Smooth muscle cell (in vitro differentiated cells): ENCODE measurements around the genes FNDC8, RASL10B, C17orf50, HEATR9, CCL16 and CCL3L3.

GRCh38 chr17:35017951-35018925 is 37.9 kb downstream of the LIG3 start:
- RAMPAGE, long total RNA, result no peak

DNA sequence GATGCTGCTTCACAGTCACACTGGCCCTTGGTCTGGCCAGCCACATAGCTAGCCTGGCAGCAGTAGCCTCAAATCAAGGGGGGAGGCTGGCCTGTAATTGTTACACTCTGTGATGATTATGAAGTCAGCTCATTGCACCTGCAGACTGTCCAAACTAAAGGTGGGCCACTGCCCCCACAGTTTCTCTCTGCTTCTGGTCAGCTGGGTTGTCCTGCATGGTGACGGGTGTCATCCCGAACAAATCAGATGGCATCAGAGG is at the start of gene FNDC8:
Gene FNDC8, plus strand, starts transcription at position 168 of the 259 bp plus-strand sequence.
- RAMPAGE, long total RNA, result no peak

DNA sequence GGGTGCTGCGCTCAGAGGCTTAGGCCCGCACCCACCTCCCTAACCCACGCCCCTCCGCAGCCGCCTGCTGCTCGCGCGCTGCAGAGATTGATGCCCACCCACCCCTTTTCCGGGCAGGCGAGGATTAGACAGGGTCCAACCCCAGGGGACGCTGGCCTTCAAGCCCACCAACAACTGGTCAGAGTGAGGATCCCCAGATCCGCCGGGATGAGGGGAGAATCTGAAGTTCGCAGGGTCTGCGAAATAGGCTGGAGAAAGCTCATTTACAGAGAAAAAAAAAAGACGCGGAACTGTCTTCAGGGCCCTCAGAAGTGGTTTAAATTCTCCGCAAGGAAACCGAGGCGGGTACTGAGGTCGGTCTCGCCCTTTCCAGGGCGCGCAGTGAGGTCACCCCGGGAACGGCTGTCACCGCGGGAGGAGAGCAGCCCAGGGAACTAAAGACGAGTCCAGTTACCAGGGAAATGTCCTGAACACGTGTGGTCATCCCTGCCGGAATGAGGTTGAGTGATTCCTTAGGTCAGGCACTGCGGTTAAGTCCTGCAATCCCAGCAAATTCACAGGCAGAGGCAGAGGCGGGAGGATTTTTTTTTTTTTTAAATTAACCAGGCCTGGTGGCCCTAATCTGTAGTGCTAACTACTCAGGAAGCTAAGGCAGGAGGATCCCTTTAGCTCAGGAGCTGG is 27.7 kb downstream of the SLFN11 start:
- RAMPAGE, long total RNA, result no peak

GRCh38 chr17:35460205-35461032 is 11.9 kb upstream of the SLFN13 start:
- RAMPAGE, long total RNA, result no peak

GRCh38 chr17:35533124-35533790 is 4.2 kb downstream of the SLFN12L start:
- RAMPAGE, long total RNA, result no peak

- RAMPAGE, long total RNA, result no peak
Measured at GRCh38 chr17:35701528-35702836, 29.5 kb upstream of the RASL10B start.

DNA sequence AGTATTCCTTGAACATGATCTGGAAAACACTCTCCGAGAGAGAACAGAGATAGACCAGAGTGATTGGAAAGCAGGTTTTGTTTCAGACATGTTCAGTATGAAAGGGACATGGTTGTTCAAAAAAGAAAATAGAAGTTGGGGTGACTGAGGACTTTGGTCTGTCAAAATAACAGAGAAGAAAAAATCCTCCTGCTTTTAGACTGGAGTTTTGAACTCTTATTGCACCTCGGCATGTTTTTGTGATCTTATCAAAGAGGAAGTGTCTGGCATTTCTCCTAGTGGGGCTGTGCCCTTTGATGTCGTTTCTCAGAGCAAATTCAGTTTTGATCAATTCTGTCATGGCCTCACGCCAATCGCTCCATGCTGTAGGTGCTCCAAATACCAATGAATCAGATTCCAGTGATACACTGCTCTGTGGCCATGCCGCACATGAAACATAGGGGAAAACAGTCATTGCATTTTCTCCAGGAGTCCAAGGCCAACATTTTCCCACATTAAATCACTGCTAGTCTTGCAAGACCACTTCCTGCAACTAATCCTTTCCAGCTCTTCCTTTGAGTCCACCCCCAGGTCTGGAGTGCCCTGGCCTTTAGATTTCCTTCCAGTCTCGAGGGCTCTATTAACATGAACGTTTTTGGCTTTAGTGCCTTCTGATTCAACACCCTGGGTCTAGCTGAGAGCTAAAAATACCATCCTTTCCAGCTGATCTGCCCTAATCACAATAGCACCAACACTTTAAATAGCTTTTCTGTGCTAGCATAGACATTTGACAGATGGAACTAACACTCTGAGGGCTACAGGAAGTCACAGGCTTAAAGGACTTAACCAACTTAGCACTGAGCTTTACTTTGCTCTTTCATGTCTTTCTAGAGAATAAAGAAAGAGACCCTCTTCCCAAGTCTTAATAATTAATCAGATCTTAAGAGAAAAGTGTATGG is 18.3 kb upstream of the RASL10B start:
- RAMPAGE, long total RNA, result no peak

- RAMPAGE, long total RNA, result no peak
Measured at GRCh38 chr17:35724784-35725836, 6.3 kb upstream of the RASL10B start.

GRCh38 chr17:35731355-35732115 is at the start of gene RASL10B:
Gene RASL10B (plus strand): TSS chr17:35731639.
- RAMPAGE, long total RNA, result no peak

GRCh38 chr17:35760569-35760980 is at the start of gene C17orf50:
Gene C17orf50 (plus strand): TSS chr17:35760887.
- RAMPAGE, long total RNA, result no peak

GRCh38 chr17:35774332-35775172 is 13.9 kb downstream of the C17orf50 start:
- RAMPAGE, long total RNA, result no peak

DNA sequence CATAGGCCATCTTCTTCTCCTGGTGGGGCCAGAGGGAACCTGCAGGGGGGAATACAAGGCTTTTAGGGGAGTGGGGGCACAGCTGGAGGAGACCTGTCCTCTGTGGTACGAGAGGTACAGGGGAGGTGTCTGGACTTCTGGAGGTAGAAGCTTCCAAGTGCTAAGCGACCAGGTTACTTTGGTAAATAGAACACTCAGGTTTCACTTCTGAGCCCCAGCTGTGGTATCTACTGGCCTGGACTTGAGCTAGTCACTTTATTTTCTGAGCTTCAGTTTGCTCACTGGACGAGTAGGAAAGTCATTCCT is at the start of gene HEATR9:
Gene HEATR9, minus strand, starts transcription at position 159 of the 306 bp plus-strand sequence.
- RAMPAGE, long total RNA, result no peak

DNA sequence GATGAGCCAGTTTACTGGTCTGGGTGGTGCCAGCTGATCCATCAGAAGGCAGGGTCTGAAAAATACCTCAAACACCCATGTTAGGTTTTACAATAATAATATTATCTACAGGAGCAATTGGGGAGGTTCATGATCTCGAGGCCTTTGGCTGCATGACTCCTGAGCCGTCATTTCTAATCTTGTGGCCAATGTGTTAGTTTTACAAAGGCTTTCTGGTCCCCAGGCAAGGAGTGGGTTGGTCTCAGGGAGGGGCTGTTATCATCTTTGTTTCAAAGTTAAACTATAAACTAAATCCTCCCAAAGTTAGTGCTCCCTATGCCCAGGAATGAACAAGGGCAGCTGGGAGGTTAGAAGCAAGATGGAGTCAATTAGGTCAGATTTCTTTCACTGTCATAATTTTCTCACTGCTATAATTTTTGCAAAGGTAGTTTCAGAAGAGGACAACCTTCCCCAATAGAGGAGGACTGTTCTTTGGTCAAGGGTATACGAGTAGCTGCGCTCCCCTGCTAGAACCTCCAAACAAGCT is 9.1 kb upstream of the CCL5 start:
- RAMPAGE, long total RNA, result no peak

- RAMPAGE, long total RNA, result no peak
Measured at GRCh38 chr17:35972901-35973951, 8.1 kb downstream of the CCL16 start.

DNA sequence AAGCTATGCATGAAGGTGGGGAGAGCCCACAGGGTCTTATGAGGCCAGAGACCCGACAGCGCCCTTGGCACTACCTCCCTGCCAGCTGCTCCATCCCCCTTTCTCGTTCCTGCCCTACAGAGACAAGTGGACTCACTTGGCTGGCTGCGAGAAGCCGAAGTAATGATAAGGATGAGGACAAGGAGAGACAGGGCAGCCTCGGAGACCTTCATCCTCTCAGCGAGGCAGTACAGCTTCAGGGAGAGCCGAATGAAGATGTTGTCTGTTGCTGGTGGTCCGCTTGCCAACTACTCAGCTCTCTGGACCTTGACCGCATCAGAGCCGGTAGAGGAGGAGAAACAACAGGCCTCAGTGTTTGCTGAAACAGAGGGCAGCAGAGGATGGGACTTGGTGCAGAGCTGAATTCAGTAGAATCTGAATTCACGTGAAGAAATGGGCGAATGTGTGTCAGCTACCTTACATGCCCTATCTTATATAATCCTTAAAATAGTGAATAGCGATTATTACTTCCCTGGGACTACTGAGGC is at the start of gene CCL16:
Gene CCL16, minus strand, starts transcription at position 289 of the 527 bp plus-strand sequence.
- RAMPAGE, long total RNA, result no peak

DNA sequence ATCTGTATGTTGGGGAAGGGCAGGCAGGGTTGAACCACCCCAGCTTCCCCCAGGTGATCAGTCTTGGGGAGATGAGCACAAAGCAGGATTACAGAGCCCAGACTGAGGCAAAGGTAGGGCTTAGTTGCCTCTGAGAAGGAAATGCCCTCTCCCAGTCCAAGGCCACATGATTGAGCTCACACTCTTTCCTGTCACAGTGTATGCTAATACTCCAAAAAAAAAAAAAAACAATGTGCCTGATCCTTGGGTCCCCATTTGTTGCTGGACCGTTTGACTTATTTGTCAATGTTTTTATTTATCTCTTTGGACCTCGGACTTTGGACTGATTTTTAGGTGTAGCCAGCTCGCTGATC is 505 bp upstream of the CCL16 start:
- RAMPAGE, long total RNA, result no peak

- RAMPAGE, long total RNA, result no peak
Measured at GRCh38 chr17:36088684-36089122, 1.2 kb downstream of the CCL3 start.

DNA sequence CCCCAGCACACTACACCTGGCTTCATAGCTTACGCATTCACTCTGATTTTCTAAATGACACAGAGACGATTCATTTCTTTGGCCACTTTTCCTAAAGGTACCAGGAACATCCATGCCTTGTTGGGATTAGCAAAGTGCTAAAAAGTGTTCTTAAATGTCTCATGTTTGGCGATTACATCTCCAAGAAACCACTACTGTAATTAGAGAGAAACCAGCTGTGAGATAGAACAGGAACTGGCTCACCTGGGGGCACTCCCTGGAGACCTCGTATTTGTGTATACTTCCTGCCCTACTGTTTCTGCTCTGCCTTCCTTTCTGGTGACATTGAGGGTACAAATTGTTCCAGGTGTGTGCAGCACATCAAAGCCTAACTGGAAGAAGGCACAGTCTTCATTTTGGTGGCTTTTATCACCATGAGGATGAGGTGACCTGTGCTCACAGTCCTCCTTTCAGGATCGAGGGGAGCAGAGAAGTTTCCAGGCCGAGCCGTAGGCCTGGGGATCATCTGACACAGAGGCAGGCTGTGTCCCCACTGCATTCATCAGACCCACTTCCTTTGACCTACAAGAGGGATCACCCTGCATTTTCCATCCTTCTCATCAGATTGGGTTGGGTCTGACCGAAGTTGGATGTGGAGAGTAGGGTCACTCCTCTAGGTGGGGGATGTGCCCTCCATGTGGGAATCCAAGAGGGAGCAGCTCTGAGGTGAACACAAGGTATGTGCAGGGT is 23.7 kb downstream of the CCL4 start:
- RAMPAGE, long total RNA, result no peak

GRCh38 chr17:36182504-36183394 is 6.3 kb upstream of the TBC1D3B start:
- RAMPAGE, long total RNA, result no peak

DNA sequence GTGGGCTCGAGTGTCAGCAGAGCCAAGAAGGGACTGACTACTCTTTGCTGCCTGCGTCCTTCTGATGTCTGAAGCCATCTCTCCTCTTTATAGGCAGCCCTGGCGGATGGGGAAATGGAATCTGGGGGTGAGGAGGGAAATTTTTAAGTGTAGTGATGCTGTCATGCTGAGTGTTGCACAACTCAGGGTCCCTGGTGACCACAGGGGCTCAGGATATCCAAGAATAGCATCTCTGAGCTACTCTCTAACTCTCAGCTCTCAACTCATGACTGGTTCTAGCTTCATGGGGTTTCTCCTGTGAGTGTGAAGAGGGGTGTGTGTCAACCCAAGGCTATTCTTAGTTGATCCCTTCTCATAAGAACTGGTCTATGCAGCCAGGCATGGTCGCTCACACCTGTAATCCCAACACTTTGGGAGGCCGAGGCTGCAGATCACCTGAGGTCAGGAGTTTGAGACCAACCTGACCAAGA is at the start of gene CCL3L3:
Gene CCL3L3, minus strand, starts transcription at position 63 of the 470 bp plus-strand sequence.
- RAMPAGE, long total RNA, result no peak